Occipital lobe (tissue), 2 donors: ENCODE measurements around a stretch of chr5.

DNA sequence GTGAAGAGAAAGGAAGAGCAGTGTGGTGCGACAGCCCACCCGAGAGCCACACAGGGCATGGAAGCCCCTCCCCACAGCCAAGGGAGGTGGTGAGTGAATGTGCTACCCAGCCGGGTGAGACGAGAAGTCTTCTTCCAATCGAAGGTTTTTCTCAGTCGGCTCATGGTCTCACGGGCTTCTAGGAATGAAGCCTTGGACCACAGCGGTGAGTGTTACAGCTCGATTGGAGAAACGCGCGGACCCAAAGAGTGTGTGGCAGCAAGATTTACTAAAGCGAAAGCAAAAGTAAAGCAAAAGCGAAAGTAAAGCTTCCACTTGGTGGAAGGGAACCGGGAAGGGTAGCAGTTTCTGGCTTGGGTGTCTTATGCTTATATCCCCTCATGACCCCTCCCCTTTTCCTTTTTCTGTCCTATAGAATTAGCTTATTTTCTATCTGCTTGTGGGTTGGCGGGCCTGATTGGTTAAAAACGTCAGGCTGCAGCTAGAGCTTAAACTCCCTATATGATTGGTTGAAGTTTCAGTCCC lies 114.5 kb upstream of the ADAMTS16 start:
- RAMPAGE, long total RNA, result no peak

DNA sequence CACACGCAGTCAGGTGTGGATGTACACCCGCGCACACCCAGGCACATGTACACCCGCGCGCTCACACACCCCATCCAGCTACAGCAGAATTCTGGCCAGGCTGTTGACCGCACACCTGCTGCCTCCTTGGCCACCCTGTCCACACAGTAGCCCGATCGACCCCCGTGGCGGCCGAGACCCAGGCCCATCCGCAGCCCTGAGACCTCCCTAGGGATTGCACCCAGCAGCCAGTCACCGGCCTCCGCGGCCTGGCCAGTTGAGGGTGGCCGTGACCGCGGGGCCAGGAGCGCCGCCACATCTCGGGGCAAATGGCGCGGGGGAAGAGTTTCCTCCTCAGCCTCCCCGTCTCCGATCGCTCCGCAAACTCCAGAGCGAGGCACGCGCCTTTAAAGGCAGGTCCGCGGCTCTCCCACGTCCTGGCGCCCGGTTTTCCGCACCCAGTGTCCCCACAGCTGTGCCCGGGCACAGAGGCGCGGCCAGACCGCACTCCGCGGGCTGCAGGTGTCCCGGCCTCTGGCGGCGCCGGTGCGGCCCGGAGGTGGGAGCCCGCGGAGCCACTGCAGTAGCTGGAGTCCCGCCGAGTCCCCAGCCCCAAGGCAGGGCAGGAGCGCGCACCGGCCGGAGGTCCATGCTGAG lies 671 bp upstream of the ADAMTS16 start:
- RAMPAGE, long total RNA, result no peak

DNA sequence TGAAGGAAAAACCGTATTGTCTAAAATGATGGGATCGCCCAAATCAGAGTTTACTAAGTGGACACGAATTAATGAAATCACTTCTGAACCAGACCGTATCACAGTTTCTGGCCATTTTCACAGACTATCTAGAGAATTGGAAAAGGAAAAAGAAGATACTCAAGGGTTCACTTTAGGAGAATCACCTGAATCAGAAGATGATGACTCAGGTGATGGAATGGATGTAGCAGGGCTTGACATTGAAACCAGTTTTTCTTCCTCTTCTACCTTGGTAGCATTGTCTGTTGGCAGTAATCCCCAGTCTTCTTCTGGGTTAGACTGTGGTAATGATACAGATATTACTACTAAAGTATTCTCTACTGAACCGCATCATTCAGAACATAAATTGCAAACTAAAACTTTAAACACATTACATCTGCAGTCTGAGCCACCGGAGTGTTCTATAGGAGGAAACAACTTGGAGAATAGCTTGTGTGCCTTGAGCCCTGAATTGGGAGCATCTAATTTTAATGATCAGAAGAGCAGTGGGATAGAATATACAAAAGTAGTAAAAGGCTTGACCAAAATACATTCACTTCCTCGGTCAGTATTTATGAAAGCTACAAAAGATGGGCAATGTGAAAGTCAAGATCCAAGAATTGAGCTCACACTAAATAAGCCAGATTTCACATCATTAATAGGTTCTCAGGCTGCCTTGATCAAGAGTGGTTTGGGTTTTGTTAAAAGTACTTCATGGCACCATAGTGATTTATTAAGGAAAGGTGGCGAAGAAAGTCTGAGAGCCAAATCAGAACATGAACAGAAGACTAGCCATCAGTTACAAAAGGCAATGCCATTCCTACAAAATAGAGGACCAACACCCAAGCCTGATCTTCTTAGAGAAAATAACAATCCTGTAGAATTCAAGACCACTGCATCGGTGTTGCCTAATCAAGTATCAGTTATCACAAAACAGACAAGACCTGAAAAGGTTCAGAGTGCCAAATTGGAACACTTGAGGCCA lies 38.8 kb downstream of the ICE1 start:
- RAMPAGE, long total RNA, result no peak

- RAMPAGE, long total RNA, result no peak
Measured at GRCh38 chr5:5462315-5463070, 40.0 kb downstream of the ICE1 start.

GRCh38 chr5:5688034-5688618 lies 265.6 kb downstream of the ICE1 start:
- RAMPAGE, long total RNA, result no peak

DNA sequence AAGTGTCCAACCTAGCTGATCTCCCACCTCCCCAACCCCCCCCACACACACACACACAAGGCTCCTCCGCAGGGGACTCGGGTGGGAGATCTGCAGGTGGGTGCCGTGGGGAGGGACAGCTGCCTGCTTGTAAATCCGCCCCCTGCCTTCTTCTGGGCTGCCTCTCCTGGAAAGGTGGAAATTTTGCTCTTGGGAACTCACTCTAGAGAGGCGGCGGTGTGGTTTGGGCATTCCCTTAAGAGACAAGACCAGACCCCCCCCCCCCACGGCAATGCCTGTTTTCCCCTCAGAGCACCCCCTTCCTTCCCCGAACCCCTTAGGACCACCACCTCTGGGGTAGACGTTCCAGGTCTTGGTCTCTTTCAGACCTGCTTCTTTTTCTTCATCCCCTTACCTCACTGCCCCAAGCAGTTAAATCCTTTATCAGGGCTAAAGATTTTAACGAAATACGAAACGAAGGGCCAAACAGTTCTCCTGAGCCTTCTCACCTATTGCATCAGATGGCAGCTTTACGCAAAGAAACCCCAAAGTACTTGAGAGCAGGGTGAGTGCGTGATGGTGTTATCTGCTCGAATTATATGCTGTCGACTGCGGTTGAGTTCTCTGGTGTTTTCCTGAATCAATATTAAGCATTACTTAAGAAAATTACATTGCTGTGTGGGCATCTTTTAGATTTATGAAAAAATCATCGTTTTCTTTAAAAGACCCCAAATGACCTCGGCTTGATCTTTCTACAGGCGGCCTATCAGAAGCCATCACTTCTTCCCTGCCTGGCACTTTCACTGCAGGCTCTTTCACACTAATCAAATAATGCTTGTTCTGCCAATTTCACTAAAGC lies 1.4 kb downstream of the UBE2QL1 start:
- RAMPAGE, long total RNA, result no peak

DNA sequence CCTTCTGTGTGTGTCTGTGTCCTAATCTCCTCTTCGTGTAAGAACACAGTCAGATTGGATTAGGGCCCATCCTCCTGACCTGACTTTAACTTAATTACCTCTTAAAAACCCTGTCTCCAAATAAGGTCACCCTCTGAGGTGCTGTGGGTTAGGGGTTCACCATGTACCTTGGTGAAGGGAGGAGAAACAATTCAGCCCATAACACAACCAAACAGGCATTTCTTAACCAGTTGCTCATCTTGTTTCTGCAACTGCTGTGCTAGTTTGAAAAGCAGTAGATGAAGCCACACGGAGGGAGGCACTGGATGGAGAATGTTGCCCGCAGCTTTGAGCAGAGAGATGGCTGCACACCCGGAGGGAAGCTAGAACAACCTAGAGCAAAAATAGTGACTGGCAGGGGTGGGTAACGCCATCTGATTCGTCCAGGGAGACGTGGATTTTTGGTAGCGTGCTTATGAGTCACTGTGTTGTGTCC lies 5.7 kb downstream of the UBE2QL1 start:
- RAMPAGE, long total RNA, result no peak

DNA sequence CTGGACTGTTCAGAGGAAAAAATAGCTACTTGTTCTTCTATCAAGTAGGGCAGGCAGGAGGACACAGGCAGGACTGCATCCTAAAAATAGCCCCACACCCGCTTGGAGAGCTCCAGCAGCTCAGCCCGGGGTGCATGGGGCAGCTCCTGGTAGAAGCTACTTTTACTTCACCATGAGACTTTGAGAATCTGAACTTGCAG lies 6.1 kb downstream of the UBE2QL1 start:
- RAMPAGE, long total RNA, result no peak

DNA sequence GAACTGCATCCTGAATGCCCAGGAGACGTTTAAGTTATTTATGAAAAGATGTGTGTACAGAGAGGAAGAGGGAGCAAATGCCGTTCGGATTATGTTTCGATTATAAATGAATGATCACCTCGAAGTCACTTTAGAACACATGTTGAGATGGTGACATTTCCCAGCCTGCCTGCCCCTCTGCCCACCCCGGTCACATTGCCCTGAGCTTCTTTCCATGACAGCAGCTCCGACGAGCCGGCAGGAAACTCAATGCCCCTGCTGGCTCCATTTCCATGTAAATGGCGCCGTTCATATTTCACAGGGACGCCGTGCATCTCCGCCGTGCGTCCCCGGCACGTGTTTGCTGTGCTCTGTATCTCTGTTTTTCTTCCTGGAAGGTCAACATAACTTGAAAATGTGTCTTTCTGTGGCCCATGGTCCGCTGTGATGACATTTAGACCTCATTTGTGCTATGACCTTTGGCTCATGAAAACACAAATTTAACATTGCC lies 42.8 kb downstream of the UBE2QL1 start:
- RAMPAGE, long total RNA, result no peak

GRCh38 chr5:6584601-6585118 lies 48.2 kb downstream of the NSUN2 start:
- RAMPAGE, long total RNA, result no peak

- RAMPAGE, long total RNA, result no peak
Measured at GRCh38 chr5:6712831-6713122, 455 bp upstream of the TENT4A start.

DNA sequence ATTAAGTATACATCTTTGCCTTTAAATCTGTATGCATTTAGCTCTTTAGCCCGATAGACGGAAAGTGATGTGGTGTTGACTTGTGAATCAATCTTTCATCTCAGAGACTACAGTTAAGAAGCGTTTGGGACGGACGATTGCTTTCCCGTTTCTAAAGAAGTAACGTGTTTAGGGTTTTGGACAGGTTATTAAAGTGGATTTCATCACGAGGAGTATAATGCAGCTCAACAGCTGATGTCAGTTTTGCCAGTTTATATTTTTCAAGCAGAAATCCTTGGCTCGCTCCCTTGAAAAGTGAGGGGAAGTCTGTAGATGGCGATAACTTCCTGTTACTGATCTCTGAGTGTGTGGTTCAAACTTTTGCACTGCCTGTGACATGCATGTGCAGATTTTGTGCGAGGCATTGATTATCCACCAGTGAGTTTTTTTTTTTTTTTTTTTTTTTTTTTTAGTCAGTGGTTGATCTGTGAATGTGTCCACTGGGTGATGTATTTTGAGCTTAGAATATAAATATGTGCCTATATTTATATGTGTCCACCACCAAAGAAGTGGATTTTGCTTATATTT lies 1.2 kb downstream of the ADCY2 start:
- RAMPAGE, long total RNA, result no peak

DNA sequence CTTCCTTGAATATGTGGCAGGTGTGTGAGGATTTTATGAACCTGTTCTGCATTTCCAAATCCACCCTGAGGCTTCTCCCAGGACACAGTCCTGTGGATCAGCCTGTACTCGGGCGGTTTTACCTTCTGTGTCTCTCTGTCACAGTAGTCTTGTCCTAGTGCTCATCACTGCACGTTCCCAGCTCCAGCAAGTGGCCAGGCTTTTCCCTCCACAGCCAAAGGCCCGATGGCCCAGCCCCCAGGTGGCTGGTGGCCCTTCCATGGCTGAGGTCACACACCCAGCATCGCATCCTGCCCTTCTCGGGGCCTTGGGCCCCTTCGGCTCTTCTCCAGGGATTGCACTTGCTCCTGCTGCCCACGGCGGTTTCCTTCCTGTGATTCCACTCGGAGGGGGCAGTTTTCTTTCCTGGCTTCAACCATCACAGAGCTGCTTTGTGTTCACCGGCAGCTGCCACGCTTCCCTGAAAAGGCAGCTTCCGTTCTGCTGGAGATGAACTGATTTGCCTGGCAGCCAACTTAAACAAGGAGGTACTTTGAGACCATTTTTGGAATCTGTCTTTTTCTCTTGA lies 191.8 kb downstream of the MTRR start:
- RAMPAGE, long total RNA, result no peak

- RAMPAGE, long total RNA, result no peak
Measured at GRCh38 chr5:9015218-9015417, 530.8 kb downstream of the SEMA5A start.

DNA sequence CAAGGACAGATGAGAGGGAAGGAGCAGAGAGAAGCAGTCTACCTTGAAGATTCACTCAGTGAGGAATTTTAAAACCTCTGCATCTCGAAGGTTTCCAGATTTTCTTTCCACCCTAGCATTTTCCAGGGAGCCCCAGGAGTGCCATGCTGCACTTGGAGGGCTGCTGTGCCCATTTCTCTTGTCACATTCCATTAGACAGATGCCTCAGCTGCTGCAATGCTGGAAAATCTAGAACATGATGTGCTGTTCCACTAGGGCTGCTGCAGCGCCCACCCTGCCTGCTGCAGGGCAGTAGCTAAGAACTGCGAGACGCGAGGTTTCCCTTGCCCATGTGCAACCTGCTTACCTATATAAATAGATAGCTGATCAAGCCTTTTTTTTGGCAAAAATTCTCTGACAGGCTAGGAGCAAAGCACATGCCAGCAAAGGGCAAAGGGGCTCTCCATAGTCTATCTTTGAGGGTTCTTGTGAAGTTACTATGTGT lies 90.6 kb upstream of the TAS2R1 start:
- RAMPAGE, long total RNA, result no peak

DNA sequence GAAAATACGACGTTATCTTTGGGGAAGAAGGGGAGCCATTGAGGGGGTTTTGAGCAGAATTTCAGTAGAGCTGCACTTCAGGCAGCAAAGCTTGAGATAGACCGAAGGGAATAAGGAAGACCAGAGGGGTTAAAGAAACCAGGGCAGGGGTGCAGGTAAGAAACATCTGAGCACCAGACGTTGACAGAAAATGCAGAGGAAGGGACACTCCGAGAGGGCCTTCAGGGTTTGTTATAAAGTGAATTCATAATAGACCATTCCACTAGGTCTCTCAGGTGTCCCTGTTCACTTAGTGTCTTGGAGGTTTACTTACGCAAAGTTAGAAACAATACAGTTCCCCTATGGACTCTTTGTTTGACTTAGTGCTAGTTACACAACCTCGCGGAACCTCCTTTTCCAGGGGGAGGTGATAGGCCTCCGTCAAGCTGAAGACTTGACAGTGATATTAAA lies 1.2 kb downstream of the CCT5 start:
- RAMPAGE, long total RNA, result no peak

DNA sequence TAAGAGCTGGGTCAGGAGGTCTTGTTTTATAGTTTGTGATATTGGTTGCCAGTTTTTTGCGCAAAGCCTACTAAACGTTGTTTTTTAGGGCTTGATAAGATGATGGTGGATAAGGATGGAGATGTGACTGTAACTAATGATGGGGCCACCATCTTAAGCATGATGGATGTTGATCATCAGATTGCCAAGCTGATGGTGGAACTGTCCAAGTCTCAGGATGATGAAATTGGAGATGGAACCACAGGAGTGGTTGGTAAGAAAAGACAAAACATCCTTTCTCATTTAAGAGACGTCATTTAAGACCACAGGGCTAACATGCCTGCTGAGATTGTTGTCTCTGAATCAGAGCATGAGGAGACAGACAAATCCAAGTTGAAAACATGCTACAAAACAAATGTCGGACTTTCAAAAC lies 4.5 kb downstream of the CCT5 start:
- RAMPAGE, long total RNA, result no peak

DNA sequence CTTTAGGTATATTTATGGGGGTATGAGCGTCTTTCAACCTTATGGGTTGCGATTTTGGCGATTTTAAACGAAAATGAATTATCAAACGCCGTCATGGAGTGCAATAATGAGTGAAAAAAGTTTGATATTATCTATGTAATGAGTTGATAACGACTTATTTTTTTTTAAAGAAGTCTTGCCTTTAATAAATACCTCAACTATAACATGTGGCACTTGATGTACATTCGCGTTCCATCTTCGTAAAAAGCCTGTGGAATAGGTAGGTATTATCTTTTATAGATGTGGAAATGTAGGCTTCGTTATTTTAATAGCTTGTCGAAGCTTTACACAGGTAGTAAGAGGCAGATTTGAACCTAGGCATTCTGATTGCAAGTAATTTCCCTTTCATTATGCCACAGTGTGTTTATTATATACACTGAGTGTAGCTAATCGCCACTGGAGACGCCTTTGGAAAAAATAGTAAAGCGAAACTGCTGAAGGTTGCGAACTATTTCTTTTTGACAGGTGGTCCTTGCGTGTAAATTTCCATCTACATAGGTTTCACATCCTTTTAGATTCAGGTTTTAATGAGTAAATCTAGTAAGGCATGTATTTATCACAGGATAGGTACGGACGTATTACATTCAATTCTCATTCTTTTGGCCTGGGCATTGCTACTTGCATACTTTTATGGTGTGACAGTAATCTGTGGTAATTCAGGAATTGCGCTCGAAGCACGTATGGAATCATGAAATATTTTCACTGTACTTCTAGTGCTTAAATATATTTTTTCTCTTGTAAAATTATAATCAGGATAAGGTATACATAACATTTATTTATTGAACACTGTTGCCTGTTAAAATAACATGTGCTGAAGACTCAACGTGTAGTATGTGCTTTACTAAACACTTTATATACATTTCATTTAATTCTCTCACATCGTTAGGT lies 1.6 kb downstream of the MARCHF6 start:
- RAMPAGE, long total RNA, result no peak

- RAMPAGE, long total RNA, result no peak
Measured at GRCh38 chr5:10360803-10361343, 7.4 kb downstream of the MARCHF6 start.

DNA sequence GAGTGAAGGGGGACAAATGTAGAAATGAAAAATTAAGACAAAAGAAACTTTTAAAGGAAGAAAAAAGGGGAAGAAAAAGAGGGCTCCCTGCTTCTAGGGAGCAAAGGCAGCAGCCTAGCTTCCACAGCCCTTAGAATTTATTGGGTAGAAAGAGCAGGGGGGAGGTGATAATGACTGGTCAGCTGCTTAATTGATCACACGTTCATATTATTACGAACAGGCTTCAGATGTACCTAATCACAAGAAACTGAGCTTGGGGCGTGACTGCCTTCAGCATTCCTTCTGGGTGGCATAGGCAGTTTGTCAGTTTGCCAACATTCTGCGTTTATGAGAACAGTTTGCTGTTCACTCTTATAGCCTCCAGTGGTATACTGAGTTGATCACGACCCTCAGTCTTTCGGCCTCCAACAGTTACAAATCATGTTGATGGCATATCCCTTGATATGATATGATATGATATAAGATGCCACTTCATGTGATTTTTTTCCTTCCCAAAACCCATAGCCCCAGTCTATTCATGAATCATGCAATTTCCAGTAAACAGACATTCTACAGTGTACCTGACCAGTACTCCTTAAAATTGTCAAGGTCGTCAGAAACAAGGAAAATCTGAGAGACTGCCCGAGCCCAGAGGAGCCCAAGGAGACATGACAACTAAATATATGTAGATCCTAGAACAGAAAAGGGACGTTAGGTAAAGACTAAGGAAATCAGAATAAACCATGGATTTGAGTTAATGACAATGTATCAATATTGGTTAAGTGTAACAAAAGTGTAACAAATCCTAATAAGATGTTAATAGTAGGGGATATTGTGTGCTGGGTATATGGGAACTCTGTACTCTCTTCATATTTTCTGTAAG lies 13.3 kb downstream of the MARCHF6 start:
- RAMPAGE, long total RNA, result no peak